SK-N-MC (cell line): ENCODE measurements around a stretch of chr6.

GRCh38 chr6:2448495-2449059 is 203.2 kb upstream of the GMDS start:
- RRBS: no CpG with 5 or more reads among the region's 9 CpGs

GRCh38 chr6:2732637-2733103 is 18.1 kb downstream of the MYLK4 start:
- RRBS: no CpG with 5 or more reads among the region's 4 CpGs

DNA sequence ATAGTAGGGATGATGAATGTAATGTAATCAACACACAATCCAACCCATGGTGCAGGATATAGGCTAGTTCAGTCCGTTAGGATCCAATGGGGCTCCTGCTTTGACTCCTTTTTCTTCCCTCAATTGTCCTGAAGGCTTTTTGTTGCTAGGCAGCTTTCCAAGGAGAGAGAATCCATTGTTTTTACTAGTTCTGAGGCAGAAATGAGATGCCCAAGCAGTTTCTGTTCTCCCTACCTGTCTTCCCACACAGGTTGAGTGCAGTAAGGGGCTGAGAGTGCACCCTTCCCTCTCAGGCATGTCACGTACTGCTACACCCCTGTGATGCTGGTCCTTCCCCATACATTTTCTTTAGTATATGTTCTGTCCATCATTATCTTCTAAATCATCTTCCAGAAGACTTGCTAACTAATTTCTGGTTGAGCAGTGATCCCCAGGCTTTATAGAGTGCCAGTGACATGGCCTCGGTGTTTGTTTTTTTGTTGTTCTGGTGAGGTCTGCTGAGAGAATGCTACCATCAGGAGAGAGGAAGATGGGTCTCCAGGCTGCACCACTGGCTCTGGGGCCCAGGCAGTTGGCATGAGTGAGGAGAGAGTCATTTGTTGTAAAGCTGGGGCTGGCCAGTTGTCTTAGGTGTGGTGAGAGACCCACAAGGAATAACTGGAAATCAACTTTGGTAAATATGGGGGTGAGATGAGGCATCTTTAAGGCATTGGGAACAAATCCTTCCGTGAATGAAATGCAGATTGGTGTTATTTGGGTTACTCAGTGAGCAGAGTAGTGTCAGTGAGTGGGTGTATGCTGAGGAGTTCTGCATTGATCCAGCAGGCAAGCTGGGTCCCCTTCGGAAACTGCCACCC is 12.4 kb downstream of the WRNIP1 start:
- RRBS: no CpG with 5 or more reads among the region's 5 CpGs

GRCh38 chr6:2783958-2784498 is 18.8 kb downstream of the WRNIP1 start:
- RRBS: no CpG with 5 or more reads among the region's 5 CpGs

- RRBS: no CpG with 5 or more reads among the region's 5 CpGs
These were observed 20.0 kb downstream of the WRNIP1 start for GRCh38 chr6:2785250-2785589.

DNA sequence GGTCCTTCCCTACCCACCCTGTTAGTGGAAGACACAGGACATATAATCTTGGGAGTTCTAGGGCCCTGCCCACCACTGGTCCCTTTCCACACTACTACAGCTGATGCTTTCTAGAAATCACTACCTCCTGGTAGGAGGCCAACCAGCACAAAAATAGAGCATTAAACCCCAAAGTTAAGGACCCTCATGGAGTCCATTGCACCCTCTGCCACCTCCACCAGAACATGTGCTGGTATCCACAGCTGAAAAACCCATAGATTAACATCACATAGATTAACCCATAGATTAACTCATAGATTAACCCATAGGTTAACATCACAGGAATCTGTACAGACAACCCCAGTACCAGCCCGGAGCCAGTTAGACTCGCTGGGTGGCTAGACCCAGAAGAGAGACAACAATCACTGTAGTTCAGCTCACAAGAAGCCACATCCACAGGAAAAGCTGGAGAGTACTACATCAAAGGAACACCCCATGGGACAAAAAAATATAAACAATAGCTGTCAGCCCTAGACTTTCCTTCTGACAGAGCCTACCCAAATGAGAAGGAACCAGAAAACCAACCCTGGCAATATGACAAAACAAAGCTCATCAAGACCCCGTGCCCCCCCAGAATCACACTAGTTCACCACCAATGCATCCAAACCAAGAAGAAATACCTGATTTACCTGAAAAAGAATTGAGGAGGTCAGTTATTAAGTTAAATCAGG is 25.2 kb downstream of the SERPINB9 start:
- RRBS: no CpG with 5 or more reads among the region's 3 CpGs

GRCh38 chr6:2901418-2901880 is 1.7 kb downstream of the SERPINB9 start:
- RRBS: no CpG with 5 or more reads among the region's 7 CpGs

- RRBS: no CpG with 5 or more reads among the region's 6 CpGs
These were observed 2.7 kb upstream of the SERPINB9 start for GRCh38 chr6:2905836-2906253.

DNA sequence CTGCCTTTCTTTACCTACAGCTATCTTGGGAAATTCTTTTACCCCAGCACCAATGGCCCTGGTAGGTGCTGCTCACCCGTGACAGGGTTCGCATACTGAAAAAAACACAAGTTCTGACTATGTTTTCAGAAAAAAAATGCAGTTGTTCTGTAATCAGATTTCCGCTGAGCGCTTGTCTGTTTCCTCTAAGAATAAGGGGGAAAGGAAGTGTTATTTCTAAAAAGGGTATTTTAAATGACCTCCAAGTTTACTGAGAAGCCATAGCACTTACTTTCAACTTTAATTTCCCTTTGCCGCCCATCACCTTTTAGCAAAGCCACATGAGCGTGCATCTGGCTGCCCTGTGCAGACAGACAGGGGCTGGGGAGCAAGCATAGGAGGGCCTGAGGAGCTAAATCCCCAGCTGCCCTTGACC is 28.1 kb downstream of the SERPINB6 start:
- RRBS: no CpG with 5 or more reads among the region's 6 CpGs

DNA sequence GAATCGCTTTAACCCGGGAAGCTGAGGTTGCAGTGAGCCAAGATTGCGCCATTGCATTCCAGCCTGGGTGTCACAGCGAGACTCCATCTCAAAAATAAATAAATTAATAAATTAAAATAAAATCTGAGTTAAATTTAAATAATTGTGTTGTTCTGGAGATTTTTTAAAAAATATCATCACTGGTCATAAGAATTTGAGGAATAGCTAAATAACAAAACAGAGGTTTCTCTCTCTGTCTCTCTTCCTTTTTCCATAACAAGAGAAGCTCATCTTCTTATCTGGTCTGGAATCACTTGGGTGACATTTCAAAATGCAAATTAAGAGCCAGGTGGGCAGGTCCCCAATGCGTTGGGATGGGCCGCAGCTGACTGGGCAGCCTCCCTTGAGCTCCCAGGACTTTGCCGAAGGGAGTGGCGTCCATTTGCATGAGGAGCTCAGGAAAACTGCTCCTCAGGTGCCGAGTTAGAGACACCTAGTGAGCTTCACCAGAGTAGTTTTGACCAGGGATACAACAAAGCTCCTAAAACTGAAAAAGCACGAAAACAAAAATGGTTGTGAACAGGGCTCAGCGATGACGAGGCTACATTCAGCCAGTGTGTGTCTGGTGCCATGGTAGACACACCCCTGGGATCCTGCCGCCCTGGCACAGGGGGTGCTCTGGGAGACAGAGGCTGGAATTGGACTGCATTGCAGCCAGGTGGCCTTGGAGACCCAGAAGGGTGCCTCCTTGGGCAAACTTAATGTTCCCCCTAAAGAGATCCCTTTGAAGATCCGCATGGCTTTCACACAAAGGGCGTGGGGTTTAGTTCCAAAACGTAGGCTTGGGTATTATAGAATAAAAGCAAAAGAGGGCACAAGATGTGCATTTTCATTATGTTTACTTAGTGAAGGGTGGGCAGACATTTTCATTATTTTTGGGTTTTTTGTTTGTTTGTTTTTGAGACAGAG is 13.5 kb upstream of the SERPINB6 start:
- RRBS: no CpG with 5 or more reads among the region's 16 CpGs

- RRBS: 1% methylated on average over 17 of the region's 31 CpGs
These were observed 11.3 kb upstream of the NQO2 start for GRCh38 chr6:2988160-2988973.

GRCh38 chr6:3022135-3022617 is 22.5 kb downstream of the NQO2 start:
- RRBS: no CpG with 5 or more reads among the region's 4 CpGs

GRCh38 chr6:3079354-3080130 is 11.2 kb downstream of the RIPK1 start:
- RRBS: no CpG with 5 or more reads among the region's 4 CpGs

GRCh38 chr6:3134989-3135575 is 16.6 kb downstream of the BPHL start:
- RRBS: no CpG with 5 or more reads among the region's 7 CpGs

- RRBS: no CpG with 5 or more reads among the region's 10 CpGs
These were observed 3.8 kb downstream of the TUBB2A start for GRCh38 chr6:3153498-3153963.

GRCh38 chr6:3176736-3177074 is 19.4 kb upstream of the TUBB2A start:
- RRBS: no CpG with 5 or more reads among the region's 6 CpGs

GRCh38 chr6:3228898-3229555 is 1.6 kb upstream of the TUBB2B start:
- RRBS: 7% methylated on average over 4 of the region's 48 CpGs

DNA sequence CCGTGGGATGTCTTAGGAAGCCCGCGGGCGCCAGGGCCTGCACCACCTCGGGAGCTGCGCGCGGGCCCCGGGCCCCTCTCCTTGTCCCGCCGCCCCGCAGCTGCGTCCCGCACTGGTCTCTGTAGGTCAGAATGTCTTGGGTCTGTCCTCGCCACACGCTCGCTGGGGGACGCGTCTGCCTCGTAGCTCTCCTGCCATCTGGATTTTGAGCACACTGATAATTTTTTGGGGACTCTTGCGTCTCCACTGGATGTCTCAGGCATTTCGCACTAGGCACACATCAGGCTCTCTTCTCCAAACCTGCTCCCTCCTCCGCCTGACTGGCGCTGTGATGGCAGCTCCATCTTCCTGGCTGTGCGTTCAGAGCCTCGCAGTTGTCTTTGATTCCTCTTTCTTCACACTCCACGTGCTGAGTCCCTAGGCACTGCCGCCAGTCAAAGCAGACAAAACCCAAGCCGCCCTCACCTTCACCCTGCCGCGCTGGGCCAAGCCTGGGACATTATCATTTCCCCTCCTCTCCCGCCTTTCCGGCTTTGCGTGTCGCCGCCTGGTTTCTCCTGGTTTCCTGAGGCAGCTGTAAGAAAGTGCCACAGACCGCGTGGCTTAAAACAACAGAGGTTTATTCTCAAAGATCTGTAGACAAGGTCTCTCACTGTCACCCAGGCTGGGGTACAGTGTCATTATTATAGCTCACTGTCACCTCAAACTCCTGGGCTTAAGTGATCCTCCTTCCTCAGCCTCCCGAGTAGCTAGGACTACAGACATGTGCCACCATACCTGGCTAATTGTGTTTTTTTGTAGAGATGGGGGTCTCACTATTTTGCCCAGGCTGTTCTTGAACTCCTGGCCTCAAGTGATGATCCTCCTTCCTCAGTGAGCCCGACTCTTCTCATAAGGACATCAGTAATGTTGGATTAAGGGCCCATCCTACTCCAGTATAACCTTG is 848 bp downstream of the PSMG4 start:
- RRBS: no CpG with 5 or more reads among the region's 40 CpGs

- RRBS: 97% methylated on average over 4 of the region's 13 CpGs
These were observed 9.7 kb downstream of the PSMG4 start for GRCh38 chr6:3268367-3268904.

- RRBS: 93% methylated on average over 6 of the region's 16 CpGs
These were observed 11.8 kb downstream of the PSMG4 start for GRCh38 chr6:3270346-3271081.